HT1080 (cell line): ENCODE measurements around a stretch of chr6.

RAMPAGE:
- cytosol, long total RNA: no peak
- long total RNA: no peak
- nucleus, long total RNA: no peak
These were observed 31.8 kb downstream of the GFOD1 start for GRCh38 chr6:13455378-13456140.

DNA sequence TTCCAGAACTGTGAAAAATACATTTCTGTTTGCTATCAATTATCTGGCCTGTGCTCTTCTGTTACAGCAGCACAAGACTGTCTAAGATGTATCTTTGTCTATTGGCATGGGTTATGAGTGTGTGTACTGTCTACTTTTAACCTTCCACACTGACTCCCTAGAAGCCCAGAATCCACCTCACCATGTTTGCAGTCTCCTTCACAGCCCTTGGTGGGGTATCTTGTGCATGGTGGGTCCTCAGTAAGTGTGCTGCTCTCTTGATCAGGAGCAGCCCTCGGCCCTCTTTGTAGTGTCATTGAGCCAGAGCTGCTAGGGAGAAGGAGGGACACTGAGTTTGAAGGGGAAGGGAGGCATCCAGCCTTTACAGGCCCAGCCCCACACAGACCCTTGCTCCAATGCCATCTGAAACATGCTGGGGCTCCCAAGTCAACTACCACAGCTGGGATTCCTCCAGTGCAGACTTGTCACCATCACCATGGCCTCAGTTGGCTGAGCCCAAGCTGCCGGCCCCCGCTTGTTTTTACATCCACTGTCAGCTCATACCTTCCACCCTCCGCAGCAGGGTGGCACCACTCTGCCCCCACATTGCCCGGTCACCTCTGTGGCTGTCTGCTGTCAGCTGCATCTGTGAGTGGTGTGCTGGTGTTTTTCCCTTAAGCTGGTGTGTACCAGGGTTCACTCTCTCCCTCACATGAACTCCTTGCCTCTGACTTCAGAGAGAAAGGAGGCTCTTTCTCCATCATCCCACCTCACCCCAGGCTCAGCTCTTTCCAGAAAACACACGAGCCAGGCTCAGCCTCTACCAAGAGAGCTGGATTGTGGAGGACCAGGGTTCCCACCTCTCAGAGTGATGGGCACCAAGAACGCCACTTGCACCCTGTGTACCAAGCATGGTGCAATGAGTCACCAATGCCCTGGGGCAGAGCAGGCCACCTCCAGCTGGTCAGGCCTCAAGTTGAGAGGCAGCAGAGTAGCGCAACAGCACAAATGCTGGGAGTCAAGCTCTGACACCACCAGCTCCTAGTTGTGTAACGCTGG is 26.1 kb downstream of the GFOD1 start:
RAMPAGE:
- cytosol, long total RNA: no peak
- long total RNA: no peak
- nucleus, long total RNA: no peak

RAMPAGE:
- cytosol, long total RNA: no peak
- long total RNA: no peak
- nucleus, long total RNA: no peak
These were observed 17.1 kb downstream of the GFOD1 start for GRCh38 chr6:13470043-13470941.

GRCh38 chr6:13479659-13480636 is 7.5 kb downstream of the GFOD1 start:
RAMPAGE:
- cytosol, long total RNA: no peak
- long total RNA: no peak
- nucleus, long total RNA: no peak

GRCh38 chr6:13483154-13483805 is 4.1 kb downstream of the GFOD1 start:
RAMPAGE:
- cytosol, long total RNA: no peak
- long total RNA: no peak
- nucleus, long total RNA: no peak

DNA sequence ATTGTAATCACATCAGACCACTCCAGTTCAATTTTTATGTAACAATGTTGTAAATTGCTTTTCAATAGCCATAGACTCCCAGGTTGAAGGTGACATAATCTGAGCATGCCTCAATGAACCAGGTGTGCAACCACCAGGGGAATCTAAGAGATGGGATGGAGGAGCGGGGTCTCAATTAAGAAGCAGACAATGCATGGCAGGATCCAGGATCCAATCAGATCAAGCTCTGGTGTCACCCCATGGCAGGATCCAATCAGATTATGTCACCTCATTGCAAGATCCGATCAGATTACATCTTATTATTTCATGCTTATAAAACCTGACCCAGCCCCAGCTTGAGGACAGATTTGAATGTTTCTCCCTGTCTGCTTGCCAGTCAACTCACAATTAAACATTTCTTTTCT is 14.5 kb upstream of the SIRT5 start:
RAMPAGE:
- cytosol, long total RNA: no peak
- long total RNA: no peak
- nucleus, long total RNA: no peak

DNA sequence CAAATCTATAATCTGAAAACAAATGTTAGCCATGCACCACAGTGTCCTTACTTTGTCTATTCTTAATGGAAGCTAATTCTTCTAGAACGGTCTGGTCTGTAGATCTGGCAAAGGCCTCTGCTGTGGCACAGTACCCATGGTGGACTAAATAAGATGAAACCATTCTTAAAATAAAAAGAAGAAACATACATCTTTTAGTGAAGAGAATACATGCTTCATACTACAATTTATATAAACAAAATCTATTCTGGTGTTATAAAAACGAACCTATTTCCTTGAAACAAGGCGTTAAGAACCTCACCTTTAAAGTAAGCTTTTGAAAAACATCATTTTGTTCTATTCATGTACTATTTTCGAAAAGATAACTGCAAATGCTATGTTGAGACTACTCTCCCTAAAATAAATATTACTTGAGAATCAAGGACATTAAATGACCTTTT is 27.3 kb downstream of the NOL7 start:
RAMPAGE:
- cytosol, long total RNA: no peak
- long total RNA: no peak
- nucleus, long total RNA: no peak

DNA sequence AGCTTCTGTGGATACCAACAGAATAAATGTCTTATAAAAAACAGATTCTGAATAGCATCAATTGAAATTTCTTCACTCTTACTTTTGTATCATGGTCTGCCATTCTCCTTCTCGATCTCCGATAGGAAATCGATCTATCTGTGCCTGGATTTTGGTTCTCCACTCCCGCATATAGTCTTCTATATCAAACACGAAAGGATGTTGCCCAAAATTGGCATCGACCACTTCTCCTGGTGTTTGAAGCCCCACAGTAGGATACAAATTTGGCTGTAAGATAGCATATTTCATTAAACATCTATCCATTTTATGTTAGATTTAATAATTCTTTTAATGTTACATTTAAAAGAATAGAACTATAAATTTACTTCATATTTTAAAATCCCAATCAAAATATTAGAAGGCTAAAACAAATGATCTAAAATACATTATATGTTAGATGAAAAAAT is 29.4 kb downstream of the NOL7 start:
RAMPAGE:
- cytosol, long total RNA: no peak
- long total RNA: no peak
- nucleus, long total RNA: no peak

GRCh38 chr6:13656187-13657472 is 41.5 kb downstream of the NOL7 start:
RAMPAGE:
- cytosol, long total RNA: no peak
- long total RNA: no peak
- nucleus, long total RNA: no peak

RAMPAGE:
- cytosol, long total RNA: no peak
- long total RNA: no peak
- nucleus, long total RNA: no peak
These were observed 23.8 kb downstream of the RANBP9 start for GRCh38 chr6:13687698-13688361.

GRCh38 chr6:13688418-13689024 is 23.1 kb downstream of the RANBP9 start:
RAMPAGE:
- cytosol, long total RNA: no peak
- long total RNA: no peak
- nucleus, long total RNA: no peak

GRCh38 chr6:13712405-13712975 is 855 bp upstream of the RANBP9 start:
RAMPAGE:
- cytosol, long total RNA: no peak
- long total RNA: no peak
- nucleus, long total RNA: no peak

GRCh38 chr6:13798692-13799319 is 15.6 kb downstream of the MCUR1 start:
RAMPAGE:
- cytosol, long total RNA: no peak
- long total RNA: no peak
- nucleus, long total RNA: no peak

RAMPAGE:
- cytosol, long total RNA: no peak
- long total RNA: no peak
- nucleus, long total RNA: no peak
These were observed 34.1 kb upstream of the MCUR1 start for GRCh38 chr6:13848548-13848798.

DNA sequence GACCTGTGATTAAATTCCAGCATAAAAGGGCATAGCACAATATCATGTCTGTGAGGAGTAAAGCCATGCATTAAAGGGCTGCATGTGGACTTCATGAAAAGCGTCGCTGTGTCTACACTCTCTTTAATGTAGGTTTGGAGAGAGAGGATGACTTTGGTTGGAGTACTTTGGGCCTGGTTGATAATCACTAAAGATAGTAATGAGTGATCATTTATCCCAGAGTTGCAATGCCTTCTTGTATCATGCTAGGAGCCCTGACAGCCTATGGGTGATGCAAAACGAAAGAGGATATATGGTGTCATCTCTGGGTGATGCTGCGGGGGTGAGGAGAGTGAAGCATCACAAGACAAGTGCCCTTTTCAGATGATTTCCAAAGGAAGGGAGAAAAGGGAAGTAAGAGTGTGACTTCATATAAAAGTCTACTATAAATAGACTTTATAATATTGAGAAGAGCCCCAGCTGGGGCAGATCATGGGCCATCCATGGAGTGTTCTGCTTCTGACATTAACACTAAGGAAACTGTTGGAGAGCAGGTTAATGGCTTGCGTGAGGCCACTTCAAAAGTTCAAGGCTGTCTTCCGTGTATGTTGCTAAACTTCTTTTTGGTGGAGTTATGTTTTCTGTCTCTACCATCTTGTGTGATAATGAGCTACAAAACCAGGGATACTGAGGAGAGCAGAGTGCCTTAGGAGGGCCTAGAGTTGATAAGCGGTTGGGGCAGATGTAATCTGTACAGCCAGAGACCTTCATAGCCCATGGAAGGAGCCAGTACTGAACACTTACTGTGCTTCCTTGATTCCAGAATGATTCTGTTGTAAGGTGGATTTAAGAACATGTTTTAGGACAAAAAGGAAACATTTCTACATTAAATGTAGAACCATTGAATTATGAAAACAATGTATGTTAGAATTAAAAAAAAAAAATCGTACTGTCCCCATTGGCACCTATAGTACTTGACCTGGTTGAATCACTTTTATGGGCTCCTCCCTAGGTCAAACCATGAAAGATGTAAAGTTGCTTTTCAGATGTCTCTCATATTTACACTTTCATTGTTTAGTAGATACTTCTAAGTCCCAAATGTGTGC is 4.5 kb downstream of the CD83 start:
RAMPAGE:
- cytosol, long total RNA: no peak
- long total RNA: no peak
- nucleus, long total RNA: no peak

DNA sequence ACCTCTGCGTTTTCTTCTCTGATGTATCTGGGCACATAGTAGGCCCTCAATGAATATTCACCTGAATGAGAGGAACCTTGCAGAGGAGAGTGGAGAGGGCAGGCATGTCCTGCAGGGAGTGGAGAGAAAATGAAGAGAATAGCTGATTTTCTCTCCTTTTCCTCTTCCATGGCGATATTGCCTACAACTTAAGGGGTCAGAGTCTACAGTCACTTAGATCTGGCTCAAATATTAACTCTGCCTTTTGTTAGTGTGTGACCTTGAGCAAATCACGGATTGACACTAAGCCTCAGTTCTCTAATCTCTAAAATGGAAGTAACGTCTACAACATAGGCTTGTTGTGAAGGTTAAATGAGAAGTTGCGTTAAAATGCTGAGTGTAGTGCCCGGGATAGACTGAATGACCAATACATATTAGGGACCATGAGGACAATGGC is 14.7 kb downstream of the CD83 start:
RAMPAGE:
- cytosol, long total RNA: no peak
- long total RNA: no peak
- nucleus, long total RNA: no peak

RAMPAGE:
- cytosol, long total RNA: no peak
- long total RNA: no peak
- nucleus, long total RNA: no peak
These were observed 538.7 kb downstream of the CD83 start for GRCh38 chr6:14656302-14656714.

RAMPAGE:
- cytosol, long total RNA: no peak
- long total RNA: no peak
- nucleus, long total RNA: no peak
These were observed 502.0 kb upstream of the JARID2 start for GRCh38 chr6:14743877-14744359.

DNA sequence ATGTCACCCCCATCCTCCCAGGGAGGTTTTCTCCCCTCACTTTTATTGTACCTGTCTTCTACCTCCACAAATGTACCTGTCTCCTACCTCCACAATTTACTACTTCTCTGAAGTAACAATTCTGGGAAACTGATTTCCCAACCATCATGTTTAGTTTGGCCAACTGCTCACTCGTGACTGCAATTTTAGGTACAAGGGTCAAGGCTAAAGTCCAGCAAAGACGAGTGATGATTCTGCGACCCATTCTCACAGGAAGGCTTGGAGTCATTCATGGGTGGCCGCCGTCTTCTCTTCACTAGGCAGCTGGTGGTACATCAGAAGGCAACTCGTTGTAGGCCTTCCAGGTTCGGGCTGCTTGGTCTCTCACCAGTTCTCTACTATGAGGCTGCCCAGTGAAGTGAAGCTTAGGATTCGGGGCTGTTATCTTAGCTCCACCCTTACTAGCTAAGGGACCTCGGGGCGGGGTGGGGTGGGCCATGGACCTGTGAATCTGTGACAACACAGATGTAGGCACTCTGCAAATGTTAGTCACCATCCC is 483.7 kb upstream of the JARID2 start:
RAMPAGE:
- cytosol, long total RNA: no peak
- long total RNA: no peak
- nucleus, long total RNA: no peak

DNA sequence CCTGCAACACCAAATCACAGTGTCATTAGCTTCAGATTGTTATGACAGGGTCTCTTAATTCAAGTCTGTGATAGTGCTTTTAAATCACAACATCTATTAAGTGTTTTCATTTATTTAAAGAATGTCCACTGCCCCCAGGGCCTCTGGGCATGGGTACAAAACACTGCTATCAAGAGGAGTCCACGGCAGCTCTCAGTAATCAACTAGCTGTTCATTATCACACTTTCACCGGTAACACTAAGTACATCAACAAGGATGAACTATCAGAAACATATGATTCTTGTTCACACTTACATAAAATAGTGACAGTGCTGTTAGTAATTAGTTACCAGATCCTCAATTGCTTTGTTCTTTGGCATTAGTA is 455.8 kb upstream of the JARID2 start:
RAMPAGE:
- cytosol, long total RNA: no peak
- long total RNA: no peak
- nucleus, long total RNA: no peak